Anterior vena cava (tissue), 1 donor: ENCODE measurements around a stretch of chr16.

GRCh38 chr16:4044534-4045223 is 71.6 kb downstream of the ADCY9 start:
- PRO-cap, result no peak

GRCh38 chr16:4113897-4114984 is 2.0 kb downstream of the ADCY9 start:
- PRO-cap, result no peak

GRCh38 chr16:4215123-4215659 is 26.7 kb downstream of the SRL start:
- PRO-cap, result no peak

- PRO-cap, result no peak
Observed at GRCh38 chr16:4216298-4216903, 25.5 kb downstream of the SRL start.

DNA sequence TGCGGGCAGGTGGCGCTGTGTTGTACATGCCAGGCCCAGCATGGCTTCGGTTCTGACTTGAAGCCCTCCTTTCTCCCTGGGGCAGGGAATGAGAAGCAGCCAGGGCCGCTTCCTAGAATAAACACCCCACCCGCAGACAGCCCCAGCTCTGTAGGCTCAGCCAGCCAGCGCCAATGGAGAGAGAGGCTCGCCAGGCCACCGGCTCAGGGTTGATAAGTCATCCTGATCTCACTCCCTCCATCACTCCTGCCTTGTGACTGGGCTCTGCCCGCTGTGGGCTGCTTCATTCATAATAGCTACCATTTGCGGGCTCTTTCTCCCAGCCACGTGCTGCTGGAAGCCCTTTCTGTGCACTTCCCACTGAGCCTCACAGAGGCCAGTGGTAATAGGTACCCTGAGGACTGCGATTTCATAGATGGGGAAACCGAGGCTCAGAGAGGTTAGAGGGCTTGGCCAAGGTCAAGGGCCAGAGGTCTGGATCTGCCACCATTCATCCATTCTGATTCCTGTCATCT is 5.9 kb upstream of the GLIS2 start:
- PRO-cap, result no peak

DNA sequence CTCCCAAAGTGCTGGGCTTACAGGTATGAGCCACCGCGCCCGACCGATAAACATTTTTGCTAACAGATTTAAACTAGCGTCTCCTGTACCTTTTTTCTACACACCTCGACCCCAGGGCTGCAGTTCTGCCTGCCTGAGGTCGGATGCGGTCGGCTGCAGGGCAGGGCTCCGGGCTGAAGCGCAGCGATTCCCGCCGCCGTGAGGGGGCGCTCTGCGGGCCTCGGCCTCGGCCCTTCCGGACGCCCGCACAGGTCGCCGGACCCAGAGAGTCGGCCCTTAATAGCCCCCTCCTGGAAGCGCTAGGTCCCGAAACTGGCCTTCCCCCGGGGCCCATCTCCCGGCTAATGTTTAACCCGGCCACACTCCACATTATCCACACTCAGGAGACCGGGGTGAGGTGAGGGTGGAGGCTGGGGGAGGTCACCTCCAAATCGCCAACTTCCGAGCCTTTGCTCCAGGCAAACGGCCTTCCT is 2.0 kb upstream of the GLIS2 start:
- PRO-cap, result no peak

DNA sequence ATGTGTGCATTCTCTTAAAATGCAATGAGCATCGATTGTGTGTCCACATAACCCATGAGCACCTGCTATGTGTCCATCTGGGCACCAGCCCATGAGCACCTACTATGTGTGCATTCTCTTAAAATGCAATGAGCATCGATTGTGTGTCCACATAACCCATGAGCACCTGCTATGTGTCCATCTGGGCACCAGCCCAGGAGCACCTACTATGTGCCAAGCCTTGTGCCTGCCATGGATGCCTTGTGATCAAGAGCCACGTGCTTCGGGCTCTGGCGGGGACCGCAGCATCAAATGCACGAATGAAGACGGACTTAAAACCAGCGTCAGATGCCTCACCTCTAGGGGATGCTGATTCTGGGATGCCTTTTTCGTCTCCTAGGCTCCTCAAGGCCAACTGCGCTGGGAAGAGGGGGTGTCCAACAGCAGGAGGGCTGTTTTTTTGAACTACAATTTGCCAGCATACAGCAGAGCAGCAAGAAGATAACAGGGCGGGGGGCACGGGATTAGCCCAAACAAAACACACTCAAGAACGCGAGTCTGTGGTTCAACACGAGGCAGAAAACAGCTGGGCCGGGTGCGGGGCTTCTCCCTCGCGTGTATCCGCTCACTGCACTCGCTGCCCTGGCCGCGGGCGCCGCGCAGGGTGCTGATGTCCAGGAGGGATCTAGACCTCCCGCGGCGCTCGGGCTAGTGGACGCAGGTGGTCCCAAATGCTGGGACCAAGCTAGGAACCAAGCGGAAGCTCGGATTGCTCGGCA is 1.3 kb upstream of the GLIS2 start:
- PRO-cap, result no peak

DNA sequence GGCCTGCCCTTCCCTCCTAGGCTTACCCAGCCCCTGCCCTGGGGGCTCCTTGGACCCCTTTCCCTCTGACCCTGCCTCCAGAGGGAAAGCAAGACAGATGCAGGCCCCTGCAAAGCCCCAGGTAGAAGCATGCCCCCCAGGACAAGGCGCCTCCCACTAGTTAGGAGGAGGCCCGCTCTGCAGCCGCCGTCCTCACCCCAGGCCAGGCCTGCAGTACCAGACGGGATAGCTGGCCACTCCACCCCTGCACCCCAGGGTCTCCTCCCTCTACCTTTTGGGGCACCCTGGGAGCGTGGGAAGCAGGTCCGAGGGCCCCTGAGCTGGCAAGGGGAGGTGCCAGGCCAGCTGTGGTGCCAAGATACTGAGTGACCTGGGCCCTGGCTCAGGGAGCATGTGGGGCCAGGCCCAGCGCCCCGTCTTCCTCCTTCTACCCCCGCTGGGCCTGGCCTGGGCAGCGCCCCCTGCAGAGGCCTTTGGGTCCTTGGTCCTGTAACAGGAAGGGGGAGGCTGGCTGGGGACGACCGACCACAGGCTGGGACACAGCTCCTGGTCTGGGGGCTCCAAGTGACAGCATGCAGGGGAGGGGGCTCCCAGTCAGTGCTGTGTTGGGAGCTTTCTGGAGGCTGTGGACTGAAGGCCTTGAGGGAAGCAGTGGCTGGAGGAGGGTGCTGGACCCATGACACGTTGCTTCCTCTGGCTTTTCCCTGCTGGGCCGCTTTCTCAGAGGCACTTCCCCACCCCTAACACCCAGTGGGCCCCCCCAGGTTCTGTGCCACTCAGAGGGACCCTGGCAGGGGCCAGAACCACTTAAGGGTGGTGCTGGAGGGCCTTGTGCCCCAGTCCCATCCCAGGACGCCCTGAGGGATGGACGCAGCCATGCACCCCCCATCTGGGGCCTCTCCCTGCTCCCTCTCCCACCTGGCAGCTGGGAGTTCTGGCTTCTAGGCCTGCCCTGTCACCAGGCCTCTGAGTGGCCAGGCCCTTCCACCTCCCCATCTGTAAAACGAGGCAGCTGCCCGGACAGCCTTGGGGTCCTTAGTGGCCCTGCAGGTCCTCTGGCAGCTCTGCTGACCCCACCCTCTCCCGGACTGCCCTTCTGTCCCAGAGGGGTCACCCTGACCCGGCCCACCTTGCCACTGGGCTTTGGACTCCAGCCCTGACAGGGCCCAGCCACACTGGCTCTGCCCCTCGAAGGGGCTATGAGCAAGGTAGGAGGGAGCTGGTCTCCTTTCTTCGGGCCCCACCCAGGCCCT is 12.7 kb downstream of the PAM16 start:
- PRO-cap, result no peak

GRCh38 chr16:4340824-4341624 is 10.1 kb downstream of the PAM16 start:
- PRO-cap, result no peak

- PRO-cap, result no peak
Observed at GRCh38 chr16:4345556-4346205, 5.4 kb downstream of the PAM16 start.

DNA sequence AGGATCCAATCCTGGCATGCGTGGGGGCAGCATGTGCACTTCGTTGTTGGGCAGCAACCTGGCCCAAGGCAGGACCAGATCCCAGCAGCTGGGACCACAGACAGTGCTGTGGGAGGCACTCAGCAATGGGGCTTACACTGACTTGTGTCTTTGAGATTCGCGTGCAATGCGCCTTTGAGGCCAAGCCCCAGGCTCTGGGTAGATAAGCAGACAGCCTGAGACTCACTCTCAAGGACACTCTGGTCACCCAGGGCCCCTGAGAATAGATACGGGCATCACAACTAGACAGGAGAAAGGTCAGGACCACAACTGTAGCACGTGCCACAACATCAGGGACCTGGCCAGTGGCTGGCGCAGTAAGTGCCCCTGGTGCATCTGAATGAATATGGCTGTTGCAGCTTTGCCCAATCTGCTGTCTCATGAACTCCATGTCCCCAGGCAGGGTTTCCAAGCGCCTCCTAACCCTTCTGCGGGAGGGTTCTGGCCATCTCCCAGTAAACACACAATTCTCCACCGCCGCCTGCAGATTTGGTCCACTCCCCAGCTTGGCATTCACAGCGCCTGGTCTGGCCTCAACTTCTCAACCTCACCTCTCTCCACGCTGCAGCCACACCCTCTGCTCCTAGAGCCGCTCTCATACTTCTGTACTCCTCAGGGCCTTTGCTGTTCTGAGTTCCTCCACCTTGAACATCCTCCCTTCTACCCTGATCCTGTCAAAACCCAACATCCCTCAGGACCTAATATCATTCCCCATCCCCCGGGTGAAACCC is 3.1 kb downstream of the PAM16 start:
- PRO-cap, result no peak

- PRO-cap, result no peak
Observed at GRCh38 chr16:4361156-4361606, 10.1 kb upstream of the PAM16 start.

GRCh38 chr16:4379012-4379415 is 7.4 kb downstream of the VASN start:
- PRO-cap, result no peak

GRCh38 chr16:4402450-4402721 is 14.0 kb downstream of the CORO7 start:
- PRO-cap, result no peak

GRCh38 chr16:4425237-4425698 is 400 bp upstream of the DNAJA3 start:
- PRO-cap, result unidirectional peak, minus-strand start at chr16:4425496

DNA sequence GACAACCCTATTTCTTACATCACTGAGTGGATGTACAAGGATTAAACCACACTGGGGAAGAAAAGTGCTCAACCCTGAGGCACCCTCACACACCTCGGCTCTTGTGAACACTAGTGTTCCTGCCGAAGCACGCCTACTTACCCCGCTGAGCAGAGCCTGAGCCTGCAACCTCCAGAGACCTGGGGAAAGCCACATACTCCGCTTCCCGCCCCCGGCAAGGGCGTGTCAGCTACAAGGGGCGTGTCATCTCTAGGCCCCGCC is 172 bp upstream of the HMOX2 start:
- PRO-cap, result bidirectional peak, plus-strand start outside the sequence, minus-strand start at position 99 of the sequence

- PRO-cap, result no peak
Observed at GRCh38 chr16:4521807-4522879, 16.4 kb downstream of the CDIP1 start.

DNA sequence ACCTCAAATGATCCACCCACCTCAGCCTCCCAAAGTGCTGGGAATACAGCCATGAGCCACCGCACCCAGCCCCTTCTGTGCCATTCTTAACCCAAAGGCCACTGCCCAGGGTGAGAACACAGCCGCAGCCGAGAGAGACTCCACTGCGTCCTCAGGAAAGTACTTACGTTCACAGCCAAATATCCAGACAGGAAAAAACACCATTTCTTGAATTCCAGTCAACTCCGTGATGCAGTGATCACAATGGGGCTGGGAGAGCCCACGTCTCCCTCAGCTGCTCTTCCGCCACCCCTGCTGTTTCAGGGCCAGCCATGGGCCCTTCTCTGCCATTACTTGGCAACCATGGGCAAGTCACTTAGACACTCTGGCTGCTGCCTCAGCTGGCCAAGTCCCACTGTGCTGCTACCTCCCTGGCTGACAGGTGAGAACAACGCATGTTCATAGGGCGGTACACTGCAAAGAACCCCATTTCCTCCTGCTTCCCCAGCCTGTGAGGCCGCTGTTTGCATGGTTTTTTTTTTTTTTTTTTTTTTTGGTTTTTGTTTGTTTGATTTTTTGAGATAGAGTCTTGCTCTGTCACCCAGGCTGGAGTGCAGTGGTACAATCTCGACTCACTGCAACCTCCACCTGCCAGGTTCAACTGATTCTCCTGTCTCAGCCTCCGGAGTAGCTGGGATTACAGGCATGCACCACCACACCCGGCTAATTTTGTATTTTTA is 4.2 kb downstream of the CDIP1 start:
- PRO-cap, result bidirectional peak, plus-strand start at position 234 of the sequence, minus-strand start at position 153 of the sequence; unidirectional peak, plus-strand start at position 234 of the sequence

GRCh38 chr16:4681941-4682513 is 11.3 kb upstream of the NUDT16L1 start:
- PRO-cap, result no peak

GRCh38 chr16:4682514-4683768 is 10.4 kb upstream of the NUDT16L1 start:
- PRO-cap, result no peak